RPMI7951 (cell line): ENCODE measurements around a stretch of chr13.

DNA sequence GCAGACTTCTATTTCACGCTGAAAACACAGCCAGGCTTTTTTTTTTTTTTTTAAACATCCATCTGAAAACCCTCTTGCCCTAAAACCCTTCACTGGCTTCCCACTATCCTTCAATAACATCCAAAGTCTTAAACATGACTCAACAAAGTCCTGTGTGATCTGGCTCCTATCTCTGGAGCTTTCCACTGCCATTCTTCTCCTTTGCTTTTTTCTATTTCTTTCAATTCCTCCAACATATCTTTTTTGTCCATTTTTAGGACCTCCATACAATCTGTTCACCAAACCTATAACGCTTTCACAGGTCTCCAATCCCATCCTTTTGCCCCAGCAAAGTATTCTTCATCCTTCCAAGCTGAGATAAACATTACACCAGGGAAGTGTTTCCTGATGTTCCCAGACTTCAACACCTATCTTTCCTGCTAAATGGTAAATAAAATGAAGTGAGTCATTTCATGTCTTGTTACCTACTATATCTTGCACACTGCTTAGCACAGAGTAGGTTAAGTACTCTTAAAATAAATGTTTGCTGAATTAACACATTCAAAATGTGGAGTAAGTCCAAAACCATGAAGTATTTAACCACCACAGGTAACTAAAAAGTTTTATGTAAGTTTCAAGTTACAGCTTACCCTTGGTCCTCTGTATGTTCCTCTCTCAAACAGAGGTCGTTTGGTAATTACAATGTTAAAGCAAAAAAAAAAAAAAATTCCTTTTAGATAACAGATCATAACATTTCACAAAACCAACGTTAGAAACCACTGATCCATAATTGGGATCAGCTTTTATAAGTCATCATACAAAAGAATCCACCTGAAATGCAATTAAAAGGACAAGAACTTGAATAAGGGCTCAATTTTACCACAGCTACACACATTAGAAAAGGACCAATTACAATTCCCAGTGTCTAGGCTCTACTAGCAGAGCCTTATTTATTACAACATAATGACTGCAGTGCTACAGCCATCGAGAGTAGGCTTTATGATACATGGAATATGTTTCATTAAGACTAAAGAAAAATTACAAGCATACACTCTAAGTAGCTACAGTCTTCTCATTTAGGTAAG lies 3.3 kb downstream of the RBM26 start:
- RAMPAGE, long total RNA = no peak

DNA sequence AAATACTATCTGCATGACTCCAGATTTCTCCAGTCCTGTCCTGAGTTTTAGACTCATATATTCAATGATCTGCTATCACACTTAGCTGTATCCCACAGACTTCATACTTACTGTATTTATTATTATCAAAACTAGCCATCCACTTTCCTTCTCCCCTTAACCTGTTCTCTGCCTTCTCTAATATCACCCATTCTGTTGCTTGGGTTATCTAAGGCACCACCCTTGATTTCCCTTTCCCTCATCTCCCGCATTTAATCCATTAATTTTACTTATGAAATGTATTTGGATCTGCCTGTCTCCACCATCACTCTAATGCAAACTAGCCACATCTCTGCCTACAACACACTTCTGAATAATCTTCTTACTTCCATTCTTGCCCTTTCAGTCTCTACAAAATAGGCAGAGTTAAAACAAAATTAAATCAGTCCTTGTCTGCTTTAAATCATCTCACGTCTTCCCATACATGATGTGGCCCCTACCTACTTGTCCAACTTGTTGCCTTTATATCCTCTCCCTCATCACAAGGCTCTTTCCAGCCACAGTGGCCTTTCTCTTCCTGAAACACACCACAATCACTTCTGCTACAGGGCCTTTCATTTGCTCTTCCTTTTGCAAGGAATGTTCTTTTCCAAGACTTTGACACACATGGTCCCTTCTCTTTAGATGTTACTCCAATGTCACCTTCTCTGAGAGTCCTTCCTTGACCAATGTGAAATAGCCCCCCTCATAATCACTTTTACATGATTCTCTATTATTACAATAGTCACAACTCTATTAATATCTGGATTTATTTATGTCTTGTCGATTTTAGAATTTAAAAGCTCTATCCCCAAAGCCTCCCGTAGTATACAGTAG lies 1.8 kb downstream of the RBM26 start:
- RAMPAGE, long total RNA = no peak

- RAMPAGE, long total RNA = no peak
Observed at GRCh38 chr13:79406432-79406601, 262 bp upstream of the RBM26 start.

- RAMPAGE, long total RNA = no peak
Observed at GRCh38 chr13:79481590-79482197, 739 bp downstream of the NDFIP2 start.

DNA sequence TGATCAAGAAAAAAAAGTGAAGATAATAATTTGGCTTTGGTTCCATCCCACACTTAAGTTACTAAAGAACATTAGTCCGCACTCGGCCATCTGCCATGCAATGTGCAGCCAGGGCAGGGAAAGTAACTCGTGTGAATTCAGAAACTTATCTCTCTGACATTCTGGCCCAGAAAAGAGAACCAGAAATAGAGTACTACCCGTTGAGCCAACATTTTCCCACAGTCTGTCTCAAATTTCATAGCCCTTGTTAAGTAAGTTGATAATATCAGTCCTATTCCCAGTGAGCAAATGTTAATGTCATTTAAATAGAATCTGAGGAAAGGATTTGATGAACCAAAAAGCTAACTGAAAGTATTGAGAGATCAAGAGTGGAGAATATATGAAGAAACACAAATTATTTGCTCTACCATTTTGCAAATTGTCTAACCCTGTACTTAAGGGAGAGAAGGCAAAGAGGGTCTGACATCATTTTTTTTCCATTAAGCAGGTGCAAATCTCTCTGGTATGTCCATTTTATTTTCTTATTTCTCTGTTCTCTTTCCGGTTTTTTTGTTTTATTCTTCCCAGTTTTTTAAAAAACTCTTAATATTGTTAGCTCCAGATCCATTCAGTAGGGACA lies 156.3 kb downstream of the NDFIP2 start:
- RAMPAGE, long total RNA = no peak

GRCh38 chr13:80277786-80278313 lies 63.1 kb downstream of the SPRY2 start:
- RAMPAGE, long total RNA = no peak

DNA sequence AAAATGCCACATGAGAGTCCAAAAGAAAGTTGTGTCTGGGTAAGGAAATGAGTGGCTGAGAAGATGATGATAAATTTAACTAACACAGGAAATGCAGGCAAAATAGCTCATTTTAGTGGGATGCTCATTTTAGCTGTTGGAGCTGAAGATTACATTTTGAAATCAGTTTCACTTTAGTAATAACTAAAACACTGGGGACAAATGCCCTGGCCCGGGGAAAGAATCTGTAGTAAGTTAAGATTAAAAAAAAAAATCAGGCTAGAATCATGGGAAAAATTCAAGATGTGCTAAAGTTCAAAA lies 35.1 kb downstream of the SPRY2 start:
- RAMPAGE, long total RNA = no peak

DNA sequence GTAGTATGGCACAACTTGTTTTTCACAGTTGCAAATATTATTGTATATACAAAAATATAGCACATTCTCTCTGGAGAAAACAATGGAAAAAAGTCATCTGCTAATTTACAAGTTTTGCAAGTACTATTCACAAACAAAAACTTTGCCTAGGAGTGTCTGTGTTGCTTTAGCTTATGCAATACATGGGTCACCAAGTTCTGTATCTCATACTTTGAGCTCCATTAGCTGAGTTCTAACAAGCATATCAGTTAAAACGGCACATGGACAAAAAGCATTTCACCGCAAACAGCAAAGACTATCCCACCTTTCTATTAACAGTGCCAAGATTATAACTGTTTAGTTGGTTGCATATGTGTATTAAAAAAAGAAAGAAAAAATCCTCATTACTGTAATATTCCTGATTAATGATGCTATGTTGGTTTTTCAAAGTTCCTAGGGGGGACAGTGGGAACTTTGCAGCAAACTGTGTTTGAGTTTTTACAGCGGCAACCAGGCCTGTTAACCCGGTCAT lies 4.5 kb downstream of the SPRY2 start:
- RAMPAGE, long total RNA = no peak

DNA sequence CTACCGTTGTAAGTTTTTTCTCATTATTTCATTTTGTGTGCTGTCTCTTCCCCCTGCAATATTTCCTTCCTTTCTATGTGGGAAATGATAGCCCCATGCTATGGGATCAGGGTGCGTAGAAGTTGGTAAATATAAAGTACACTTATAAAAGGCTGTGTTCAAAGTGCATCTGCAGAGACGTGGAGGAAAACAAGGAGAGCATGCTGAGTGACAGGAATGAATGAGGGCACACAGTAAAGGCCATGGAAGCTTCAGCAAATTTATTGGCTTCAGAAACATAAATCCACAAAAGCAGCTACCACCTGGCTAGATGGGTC lies 21.5 kb upstream of the SPRY2 start:
- RAMPAGE, long total RNA = no peak

- RAMPAGE, long total RNA = no peak
Observed at GRCh38 chr13:83554712-83555259, 327.5 kb downstream of the SLITRK1 start.

GRCh38 chr13:83878996-83879372 lies 3.3 kb downstream of the SLITRK1 start:
- RAMPAGE, long total RNA = no peak

DNA sequence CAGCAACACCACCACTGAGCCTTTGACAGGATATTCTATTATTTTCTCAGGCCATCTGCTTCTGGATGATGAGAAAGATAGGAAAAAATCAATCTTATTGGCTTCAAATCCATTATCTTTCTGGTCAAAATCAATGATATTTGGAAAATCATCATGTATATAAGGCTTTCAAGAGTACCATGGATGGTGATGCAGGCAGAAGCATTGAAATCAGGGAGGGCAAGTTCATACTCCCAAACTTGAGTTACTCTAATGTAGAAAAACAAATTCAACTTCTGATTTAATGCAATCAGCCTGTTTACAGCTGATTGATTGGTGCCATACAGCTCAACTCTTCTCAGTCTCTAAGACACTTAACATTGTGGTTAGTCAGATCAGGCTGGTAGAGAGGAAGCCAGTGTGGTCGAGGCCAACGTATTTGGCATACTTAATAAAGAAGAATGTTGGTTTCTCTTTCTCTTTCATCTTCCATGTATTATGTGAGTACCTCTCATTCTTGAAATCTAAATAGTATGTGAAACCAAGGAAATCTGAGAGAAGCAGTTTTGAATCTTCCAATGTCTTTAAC lies 254.9 kb upstream of the SLITRK1 start:
- RAMPAGE, long total RNA = no peak

DNA sequence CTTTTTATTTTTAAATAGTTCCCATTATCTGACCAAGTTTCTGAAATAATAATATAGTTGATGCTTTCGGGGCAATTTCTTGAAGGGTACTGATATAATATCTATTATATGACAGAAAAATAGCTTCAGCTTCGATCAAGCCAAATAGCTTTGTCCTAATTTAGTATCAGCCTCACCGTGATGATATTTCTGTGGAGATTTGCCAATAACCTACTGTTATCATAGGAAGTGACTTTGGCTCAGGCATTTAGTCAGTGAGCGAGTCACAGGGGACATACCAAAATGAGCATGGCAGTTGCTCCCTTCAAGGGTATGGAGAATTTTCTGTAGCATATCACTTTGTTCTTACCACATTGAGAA lies 767.5 kb upstream of the SLITRK1 start:
- RAMPAGE, long total RNA = no peak

DNA sequence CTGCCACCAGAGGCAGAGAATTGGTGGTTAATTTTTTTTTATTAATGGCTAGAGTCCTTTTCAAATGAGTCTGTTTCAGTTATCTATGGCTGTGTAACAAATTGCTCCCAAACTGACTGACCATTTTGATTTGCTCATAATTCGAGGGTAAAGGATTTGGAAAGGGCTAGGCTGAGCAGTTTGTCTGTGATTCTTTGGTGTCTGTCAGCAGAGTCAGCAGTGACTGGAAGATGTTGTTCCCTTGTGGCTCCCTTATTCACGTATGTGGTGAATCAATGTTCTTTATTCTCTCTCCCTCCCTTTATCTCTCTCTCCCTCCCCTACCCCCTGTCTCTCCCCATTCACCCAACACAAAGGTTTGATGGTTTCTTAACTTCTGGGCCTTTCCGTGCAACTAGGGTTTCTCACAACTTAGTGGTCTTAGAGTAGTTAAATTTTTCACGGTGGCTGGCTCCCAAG lies 772.4 kb upstream of the SLITRK1 start:
- RAMPAGE, long total RNA = no peak

DNA sequence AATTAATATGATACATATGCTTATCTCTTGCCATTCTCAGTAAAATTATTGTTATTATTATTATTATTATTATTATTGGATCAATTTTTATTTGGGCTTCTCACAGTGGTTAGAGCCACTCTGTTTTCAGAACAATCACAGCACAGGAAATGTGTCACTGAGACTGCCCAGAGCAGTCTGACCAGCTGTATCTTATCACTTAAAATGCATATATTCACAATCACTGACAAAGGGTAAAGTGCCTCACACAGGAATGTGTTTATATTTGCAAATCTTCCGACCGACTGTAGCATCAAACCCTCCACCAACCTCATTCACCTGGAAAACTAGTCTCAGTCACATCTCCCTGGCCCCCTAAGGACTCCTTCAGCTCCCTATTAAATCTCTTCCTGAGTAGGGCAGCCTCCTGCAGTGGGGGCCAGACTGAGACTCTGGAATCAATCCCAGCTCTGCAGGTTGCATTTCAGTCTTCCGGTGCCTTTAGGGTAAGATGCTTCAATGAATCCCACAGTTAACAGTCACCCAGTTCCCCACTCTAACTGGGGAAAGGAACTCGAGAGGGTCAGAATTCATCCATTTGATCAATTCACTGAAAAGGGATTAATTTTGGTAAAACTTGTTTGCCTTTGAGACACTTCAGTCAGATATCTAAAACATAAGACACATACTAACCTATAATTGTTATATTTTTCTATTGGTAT lies 738.2 kb upstream of the SLITRK5 start:
- RAMPAGE, long total RNA = no peak

- RAMPAGE, long total RNA = no peak
Observed at GRCh38 chr13:87516764-87517104, 154.4 kb upstream of the SLITRK5 start.

DNA sequence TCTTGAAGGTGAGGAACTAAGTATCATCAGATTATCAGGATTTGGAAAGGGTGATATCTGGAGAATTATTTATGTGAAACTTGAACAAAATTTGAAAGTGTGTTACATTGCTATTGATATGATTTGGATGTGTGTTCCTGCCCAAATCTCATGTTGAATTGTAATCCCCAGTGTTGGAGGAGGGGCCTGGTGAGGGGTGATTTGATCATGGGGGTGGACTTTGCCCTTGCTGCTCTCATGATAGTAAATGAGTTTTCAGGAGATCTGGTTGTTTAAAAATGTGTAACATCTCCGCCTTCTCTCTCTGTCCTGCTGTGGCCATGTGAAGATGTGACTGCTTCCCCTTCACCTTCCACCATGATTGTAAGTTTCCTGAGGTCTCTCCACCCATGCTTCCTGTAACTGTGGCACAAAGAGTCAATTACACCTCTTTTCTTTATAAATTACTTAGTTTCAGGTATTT lies 1731.0 kb downstream of the SLITRK5 start:
- RAMPAGE, long total RNA = no peak

GRCh38 chr13:89650635-89650834 lies 1747.9 kb upstream of the GPC5 start:
- RAMPAGE, long total RNA = no peak

DNA sequence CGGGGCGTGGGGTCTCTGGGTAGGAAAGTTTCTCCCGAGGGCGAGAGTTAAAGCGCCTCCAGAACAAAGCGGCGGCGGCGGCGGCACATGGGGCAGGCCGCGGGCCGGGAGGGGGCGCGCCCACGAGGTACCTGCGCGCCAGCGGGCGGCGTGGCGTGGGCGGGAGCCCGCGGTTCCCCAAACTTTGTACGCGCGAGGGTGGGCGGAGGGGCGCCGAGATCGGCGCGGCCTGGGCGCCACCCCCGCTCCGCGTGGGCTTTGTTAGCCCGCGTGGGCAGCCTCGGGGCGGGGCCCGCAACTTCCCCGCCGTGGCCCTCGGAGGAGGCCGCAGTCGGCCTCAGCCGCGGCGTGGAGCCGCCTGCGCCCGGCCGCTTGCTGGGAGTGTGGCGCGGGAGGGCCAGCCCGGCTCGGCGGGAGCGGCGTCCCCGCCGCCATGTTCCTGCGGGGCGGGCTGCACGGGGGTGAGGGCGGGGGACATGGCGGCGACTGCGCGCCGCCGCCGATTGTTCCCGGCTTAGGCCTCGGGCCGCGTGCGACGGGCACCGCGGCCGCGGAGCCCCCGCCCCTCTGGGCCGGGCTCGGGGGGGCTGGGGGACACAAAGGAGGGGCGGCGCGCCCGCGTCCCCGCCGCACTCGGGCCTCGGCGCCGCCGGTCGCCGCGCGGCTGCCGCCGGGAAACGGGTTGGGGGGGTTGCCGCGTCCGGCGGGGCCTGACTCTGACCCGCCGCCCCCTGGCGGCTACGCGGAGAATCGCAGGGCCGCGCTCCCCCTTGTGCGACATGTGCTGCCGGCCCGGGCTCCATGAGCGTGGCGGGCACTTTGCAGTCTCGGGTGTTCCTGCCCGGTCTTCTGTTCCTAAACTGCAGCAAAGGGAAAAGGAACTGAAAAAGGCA lies 49.8 kb upstream of the GPC5 start:
- RAMPAGE, long total RNA = no peak

- RAMPAGE, long total RNA = no peak
Observed at GRCh38 chr13:91351514-91352499, 46.6 kb upstream of the GPC5 start.